ENCODE measurements around a stretch of chr2.

GRCh38 chr2:47867183-47867584, 39.1 kb downstream of the FBXO11 start:
- PRO-cap, result no peak

DNA sequence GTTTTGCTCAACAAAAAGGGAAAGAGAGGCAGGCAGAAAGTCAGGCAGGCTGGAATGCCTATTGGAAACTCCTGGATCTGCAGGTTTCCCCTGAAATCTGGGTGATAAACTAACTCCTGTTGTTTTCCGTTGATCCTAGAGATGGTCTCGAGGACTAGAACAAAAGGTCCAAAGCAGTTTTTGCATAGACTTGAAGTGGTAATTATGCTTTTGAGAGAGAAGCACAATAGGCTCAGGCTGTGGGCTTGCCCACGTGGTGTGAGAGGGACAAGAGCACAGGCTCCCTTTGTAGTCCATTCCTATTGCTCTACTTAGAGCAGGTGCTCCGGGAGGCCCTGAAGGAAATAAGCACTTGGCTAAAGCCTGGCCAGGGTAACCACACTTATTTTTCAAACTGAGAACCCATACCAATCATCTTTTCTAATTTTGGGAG, 31.9 kb upstream of the GTF2A1L start:
- PRO-cap, result no peak

DNA sequence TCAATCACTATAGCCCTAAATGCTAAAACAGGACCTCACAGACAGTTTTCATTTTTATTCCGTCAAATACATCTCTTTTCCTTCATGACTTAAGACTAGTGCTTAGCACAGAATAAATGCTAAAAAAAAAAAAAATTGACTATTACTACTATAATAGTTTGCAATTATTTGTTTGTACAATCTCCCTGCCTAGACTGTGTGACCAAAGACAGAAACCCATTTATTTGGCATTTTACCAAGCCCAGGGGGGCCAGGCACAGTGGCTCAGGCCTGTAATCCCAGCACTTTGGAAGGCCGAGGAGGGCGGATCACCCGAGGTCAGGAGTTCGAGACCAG, 1.5 kb downstream of the ASB3 start:
- PRO-cap, result no peak

GRCh38 chr2:53974193-53974689, 3.3 kb downstream of the ACYP2 start:
- PRO-cap, result no peak

- PRO-cap, result no peak
Observed at GRCh38 chr2:53982986-53983582, 12.2 kb downstream of the ACYP2 start.

DNA sequence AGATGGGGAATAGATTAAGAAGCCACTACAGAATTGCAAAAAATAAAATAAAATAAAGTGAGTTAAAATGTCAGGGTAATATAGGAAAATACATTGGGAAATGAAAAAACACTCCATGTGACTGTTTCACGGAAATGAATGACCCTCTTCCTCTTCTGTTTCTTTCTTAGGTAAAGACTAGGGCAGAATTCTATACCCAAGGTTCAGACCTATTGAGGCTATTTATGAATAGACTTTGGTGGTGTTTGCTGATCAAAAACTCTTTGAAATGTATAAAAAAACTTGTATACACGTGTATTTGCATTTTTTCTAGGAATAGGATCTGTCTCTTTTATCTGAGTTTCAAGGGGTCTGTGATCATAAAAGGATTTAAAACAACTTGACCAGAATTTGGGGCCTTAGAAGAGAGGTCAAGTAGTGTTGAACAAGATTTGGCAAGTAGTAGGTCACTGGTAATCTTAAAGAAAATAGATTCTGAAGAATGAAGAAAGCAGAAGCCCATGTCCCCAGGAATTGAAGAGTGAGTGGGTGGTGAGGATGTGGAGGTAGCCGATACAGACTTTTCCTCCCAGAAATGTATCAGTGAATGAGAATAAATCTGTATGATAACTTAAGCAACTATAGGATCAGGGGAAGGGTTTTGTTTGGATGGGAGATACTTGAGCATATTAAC, 27.0 kb downstream of the ACYP2 start:
- PRO-cap, result no peak

GRCh38 chr2:54103840-54104203, 132.9 kb downstream of the ACYP2 start:
- PRO-cap, result unidirectional peak, plus-strand start at chr2:54103959

GRCh38 chr2:54207617-54208496, 48.2 kb downstream of the TSPYL6 start:
- PRO-cap, result no peak

GRCh38 chr2:54409539-54410263, 46.4 kb upstream of the SPTBN1 start:
- PRO-cap, result unidirectional peak, plus-strand start at chr2:54410080

DNA sequence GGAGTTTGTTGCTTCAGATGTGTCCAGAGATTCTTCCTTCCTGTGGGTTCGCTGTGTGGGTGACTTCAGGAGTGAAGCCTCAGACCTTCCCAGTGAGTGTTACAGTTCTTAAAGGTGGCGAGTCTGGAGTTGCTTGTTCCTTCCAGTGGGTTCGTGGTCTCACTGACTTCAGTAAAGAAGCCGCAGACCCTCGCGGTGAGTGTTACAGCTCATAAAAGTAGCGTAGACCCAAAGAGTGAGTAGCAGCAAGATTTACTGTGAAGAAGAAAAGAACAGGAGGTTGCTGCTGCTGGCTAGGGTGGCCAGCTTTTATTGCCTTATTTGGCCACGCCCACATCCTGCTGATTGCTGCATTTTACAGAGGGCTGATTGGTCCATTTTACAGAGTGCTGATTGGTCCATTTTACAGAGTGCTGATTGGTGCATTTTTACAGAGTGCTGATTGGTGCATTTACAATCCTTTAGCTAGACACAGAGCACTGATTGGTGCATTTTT, 34.0 kb upstream of the SPTBN1 start:
- PRO-cap, result no peak

- PRO-cap, result no peak
Observed at GRCh38 chr2:54459119-54459523, 3.0 kb downstream of the SPTBN1 start.

DNA sequence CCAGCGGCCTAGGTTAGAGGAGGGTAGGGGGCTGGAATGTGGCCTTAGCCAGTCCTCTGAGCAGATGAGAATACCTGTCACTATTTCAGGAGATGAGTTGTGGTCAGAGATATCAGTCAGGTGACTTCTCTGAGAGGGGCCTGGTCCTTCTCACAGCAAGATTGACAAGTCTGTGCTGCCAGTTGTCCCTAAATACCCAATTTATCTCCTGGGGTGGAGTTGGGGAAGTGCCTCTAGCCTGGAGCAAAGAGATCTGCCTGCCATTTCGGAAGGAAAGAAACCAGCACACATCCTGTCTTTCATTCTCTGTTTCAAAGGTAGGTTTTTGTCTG, 13.5 kb downstream of the SPTBN1 start:
- PRO-cap, result no peak

GRCh38 chr2:54557395-54557527, 101.1 kb downstream of the SPTBN1 start:
- PRO-cap, result no peak

- PRO-cap, result no peak
Observed at GRCh38 chr2:54570727-54571568, 114.8 kb downstream of the SPTBN1 start.

GRCh38 chr2:54573909-54575121, 118.2 kb downstream of the SPTBN1 start:
- PRO-cap, result unidirectional peak, plus-strand start at chr2:54574414; bidirectional peak, plus-strand start at chr2:54574681, minus-strand start at chr2:54574453

DNA sequence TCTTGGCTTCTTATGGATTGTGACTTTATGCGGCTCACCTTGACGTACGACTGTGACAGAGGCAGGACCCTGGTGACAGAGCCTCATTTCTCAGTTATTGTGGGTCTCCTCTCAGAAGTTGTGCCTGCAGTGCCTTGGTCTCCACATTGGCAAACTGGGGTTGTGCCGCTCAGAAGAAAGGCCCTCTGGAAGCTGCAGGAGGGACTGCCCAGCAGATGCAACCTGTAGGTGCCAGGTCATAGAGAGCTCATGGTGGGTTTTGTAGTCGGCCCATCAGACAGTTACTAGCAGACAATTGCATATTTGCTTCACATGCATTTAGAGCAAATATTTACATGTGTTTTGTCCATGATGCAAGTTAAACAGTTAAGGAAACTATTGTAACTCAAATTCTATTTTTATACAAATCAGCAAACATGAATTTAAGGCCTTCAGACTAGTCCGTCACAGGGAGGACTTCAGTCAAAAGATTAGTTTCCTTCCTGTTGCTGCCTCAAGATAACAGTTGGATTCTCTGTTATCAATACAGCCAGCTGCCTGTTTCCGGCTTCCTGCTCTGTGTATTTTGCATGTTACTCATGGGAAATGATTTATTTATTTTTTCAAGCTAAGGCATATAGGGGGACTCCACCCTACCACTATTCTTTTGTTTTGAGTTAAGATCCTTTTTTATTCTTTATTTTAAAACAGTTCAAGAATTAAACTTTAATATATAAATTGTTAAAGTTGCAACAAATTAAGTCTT, 133.3 kb downstream of the SPTBN1 start:
- PRO-cap, result no peak

GRCh38 chr2:54601106-54601910, 122.2 kb upstream of the EML6 start:
- PRO-cap, result no peak

- PRO-cap, result no peak
Observed at GRCh38 chr2:54622087-54622697, 101.3 kb upstream of the EML6 start.

GRCh38 chr2:54632435-54632833, 91.0 kb upstream of the EML6 start:
- PRO-cap, result no peak

GRCh38 chr2:54646818-54647448, 76.5 kb upstream of the EML6 start:
- PRO-cap, result no peak